ENCODE results near the genes SMIM23 and FBXW11.

DNA sequence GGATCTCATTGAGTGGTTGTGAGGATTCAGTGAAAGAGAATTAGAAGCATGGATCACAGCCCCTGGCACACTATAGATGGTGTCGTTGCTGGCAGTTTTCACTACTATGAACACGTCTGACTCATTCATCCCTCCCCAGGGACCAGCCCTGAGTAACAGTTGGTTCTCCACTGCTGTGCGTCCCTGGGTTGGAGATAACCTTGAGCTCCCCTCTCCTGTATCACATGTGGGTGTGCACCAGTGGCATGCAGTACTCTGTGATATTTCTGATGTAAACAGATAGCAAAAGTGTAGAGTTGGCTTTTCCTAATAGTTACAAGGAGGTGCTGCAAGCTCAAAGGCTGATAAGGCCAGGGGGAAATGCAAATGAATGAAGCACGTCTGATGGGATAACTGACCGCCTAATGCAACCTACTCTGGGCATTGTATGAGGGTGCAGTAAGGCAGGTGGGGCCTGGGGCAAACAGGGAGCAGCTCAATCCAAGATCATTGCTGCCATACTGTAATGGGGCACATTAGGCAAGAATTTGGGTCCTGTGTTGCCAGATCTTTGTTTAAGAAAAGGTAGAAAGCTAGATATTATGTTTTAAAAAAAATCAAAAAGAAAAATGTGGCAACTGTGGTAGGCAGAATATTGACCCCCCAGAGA is 8.9 kb upstream of the LCP2 start:
- PRO-cap: no peak

DNA sequence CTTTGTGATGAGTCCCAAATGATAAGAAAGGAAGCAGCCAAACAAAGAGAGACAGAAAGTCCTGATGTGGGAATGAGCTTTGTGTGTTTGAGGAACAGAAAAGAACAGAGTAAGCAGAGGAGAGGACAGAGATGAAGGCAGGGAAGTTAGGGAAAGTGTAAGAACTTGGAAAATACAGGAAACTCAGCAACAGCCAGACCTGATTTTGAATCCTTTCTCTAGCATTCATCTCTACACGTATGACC is 32.5 kb upstream of the LCP2 start:
- PRO-cap: no peak

- PRO-cap: no peak
Measured at GRCh38 chr5:170387778-170388407, 1.3 kb downstream of the KCNMB1 start.

DNA sequence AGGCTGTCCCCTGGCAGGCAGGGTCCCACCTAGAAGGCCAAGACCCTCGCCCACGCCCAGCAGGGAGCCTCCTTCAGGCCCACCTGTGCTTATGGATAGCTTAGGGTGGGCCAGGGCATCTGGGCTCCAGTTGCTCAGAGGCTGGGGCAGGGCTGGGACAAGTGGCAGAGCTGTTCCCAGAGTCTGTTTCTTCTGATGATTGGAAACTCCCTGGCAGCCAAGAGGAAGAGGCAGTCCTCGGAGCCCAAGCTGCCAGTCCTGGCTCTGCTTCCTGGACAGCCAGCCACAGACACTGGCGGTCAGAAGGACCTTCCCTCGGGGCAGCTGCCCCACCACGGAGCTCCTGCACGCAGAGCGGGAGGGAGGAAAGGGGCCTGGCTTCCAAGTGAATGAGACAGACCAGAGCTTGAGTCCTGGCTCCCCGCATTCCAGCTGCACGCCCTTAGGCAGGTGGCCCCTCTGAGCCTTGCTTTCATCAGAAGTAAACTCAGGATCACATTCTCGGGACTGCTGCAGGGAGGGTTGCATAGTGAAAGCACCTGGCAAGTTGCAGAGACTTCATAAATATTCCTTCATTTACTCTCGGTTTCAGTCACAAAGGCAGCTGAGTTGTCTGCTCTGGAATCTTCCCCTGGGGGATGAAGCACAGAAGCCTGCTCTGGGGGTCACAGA is 37.9 kb upstream of the GABRP start:
- PRO-cap: bidirectional peak, plus-strand start at position 296 of the sequence, minus-strand start at position 201 of the sequence

DNA sequence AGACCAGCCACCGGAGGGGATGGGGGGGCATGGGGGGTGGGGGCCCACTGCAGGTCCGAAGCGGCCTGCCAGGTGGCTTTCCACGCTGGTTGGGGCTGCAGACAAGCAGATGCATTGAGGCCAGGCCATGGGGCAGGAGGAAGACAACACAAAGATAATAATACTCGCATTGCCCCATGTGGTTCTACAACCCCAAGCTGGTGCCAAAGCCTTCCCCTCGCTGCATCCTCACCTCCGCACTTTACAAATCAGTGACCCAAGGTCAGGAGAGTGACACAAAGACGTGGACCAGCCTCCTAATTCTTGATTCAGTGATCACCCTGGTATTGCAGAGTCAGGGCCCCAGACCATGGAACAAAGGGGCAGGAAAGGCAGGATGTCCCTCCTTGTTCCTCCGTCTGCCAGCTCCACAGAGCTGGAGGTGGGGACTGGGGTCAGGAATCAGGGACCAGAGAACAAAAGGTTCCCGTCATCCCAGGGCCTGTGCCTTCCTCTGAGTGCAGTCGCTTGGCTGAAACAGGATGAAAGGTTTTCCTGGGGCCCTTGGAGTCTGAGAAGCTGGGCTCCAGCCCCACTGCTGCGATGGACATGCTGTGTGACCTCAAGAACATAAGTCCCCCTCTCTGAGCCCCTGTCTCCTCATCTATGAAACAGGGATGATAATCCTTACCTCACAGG is 37.1 kb upstream of the GABRP start:
- PRO-cap: bidirectional peak, plus-strand start at position 244 of the sequence, minus-strand start at position 252 of the sequence; bidirectional peak, plus-strand start at position 311 of the sequence, minus-strand start at position 313 of the sequence; bidirectional peak, plus-strand start at position 492 of the sequence, minus-strand start at position 423 of the sequence

DNA sequence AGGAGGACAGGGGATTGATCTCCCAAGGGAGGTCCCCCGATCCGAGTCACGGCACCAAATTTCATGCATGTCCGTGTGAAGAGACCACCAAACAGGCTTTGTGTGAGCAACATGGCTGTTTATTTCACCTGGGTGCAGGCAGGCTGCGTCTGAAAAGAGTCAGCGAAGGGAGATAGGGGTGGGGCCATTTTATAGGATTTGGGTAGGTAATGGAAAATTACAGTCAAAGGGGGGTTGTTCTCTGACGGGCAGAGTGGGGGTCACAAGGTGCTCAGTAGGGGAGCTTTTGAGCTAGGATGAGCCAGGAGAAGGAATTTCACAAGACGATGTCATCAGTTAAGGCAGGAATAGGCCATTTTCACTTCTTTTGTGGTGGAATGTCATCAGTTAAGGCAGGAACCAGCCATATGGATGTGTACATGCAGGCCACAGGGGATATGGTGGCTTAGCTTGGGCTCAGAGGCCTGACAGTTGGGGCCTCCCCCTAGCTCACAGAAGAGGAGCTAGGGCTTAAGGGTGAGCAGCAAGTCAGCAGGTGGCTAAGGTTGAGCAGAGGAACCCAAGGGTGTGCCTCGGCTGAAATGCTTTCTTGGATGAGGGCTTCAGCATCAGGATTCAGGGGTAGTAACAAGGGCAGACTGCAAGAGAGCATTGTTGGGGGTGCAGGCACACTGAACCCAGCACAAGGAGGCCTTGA is 16.0 kb upstream of the GABRP start:
- PRO-cap: no peak

DNA sequence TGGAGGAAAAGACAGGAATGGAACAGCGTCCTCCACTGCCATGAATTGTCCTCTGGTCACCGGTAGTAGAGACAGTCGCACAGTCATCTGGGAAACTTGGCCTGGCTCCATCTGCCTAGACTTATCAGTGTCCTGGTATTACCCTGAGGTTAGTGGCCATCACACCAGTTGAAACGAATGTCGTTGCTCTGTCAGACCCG is 8.2 kb downstream of the TLX3 start:
- PRO-cap: no peak

DNA sequence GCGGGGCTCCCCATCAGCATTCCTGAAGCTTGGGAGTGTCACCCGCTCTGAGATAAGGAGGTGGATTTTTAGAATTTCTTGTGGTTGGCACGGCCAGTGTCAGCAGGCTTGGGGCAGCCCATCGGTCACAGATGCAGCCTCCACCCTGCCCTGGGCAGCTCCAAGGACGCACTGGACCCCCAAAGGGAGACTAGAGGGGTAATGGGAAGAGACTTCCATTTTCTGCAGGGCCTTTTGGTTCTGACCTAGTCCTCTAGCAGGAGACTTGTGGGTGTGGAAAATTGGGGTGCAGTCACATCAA is 5.4 kb downstream of the FGF18 start:
- PRO-cap: no peak

DNA sequence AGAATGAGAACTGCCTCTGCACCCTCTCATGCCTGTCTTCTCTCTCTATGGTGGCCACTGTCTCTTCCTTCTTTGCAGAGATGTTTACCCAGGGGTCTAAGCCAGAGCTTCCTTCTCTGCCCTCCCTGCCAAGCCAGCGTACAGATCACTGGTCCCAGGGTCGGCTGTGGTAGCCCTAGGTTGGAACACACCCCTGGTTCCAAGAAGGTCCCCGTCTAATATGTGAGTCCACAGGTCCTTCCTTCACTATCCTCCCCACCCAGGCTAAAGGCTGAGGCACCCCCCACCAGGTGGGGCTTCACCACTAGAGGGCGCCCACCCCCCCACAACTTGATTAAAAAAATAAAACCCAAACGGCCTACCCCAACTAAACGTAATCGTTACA is 64.8 kb downstream of the FGF18 start:
- PRO-cap: no peak

- PRO-cap: no peak
Measured at GRCh38 chr5:171493012-171493590, 73.7 kb downstream of the FGF18 start.

DNA sequence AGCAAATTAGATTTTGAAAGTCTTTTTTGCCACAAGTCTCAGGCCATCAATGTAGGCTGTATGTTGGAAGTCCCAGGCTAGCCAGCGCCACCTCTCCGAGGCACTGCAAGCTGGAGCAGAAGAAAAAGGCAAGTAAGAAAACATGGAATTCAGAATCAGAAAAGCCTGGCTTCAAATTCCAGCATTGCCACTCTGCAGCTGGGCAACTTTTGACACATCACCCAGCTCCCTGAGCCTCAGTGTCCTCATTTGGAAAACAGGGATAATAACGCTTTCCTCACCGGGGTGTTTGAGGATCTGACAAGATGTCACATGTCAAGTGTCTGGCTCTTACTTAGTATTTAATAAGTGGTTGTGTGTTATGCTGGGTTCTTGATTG is 48.4 kb upstream of the SMIM23 start:
- PRO-cap: unidirectional peak, minus-strand start at position 105 of the sequence; bidirectional peak, plus-strand start outside the sequence, minus-strand start at position 241 of the sequence

DNA sequence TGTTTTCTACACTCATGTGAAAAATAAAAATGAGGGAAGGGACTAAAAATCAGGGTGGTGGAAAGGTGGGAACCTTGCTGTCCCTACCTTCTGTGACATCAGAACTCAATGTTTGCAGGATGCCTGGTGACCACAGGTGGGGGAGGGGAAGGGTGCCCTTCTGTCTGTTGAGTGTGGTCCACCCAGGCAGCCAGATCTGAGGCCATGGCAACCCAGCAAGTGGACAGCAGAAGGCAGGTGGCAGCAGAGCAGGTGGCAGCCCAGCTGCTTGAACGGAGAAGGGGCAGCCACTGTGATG is at the start of gene SMIM23:
Gene SMIM23 (plus strand): TSS at position 150 of the 298 bp plus-strand sequence.
- PRO-cap: no peak

- PRO-cap: no peak
Measured at GRCh38 chr5:171839940-171840585, 54.4 kb downstream of the SMIM23 start.

GRCh38 chr5:171978595-171979028 is 27.8 kb downstream of the FBXW11 start:
- PRO-cap: no peak

- PRO-cap: bidirectional peak, plus-strand start at chr5:172006431, minus-strand start at chr5:172006357; bidirectional peak, plus-strand start at chr5:172006713, minus-strand start at chr5:172006638; bidirectional peak, plus-strand start at chr5:172007019, minus-strand start at chr5:172006875
Measured at GRCh38 chr5:172006141-172007150, at the start of gene FBXW11. Gene FBXW11 (minus strand): TSS chr5:172006638.

DNA sequence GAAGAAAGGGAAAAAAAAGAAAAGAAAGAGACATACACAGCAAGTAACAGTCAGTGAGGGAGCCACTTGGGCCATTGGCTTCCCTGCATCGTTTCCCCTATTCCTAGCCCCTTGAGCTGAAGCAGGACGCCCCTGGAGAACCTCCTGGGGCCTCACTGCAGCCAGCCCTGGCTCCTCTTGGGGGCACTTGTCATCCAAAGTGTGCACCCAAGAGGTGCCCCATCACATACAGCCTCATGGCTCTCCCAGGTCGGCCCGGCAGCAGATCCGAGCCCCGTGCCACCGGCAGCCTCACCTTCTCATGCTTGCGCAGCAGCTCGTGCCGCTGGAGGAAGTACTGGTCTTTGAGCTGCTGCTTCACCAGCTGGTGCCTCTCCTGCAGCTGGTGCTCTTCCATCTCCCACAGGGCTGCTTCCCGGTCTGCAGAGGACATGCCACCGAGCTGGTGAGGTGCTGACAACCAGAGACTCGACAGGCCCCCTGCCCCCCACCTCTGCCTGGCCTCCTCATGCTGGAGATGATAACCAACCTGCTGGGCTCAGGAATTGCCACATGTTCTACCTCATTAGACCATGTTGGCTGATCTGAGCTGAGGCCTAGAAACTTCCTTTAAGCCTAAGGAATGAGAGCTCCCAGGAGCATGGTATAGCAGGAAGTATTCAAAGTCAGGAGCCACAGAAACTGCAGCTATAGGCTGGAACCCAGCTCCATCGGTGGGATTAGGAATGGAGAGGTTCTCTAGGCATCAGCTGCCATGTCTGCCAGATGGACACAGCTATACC is 50.8 kb upstream of the FBXW11 start:
- PRO-cap: no peak

GRCh38 chr5:172142739-172143270 is 45.2 kb downstream of the STK10 start:
- PRO-cap: no peak

- PRO-cap: no peak
Measured at GRCh38 chr5:172365912-172366535, 82.5 kb upstream of the UBTD2 start.

DNA sequence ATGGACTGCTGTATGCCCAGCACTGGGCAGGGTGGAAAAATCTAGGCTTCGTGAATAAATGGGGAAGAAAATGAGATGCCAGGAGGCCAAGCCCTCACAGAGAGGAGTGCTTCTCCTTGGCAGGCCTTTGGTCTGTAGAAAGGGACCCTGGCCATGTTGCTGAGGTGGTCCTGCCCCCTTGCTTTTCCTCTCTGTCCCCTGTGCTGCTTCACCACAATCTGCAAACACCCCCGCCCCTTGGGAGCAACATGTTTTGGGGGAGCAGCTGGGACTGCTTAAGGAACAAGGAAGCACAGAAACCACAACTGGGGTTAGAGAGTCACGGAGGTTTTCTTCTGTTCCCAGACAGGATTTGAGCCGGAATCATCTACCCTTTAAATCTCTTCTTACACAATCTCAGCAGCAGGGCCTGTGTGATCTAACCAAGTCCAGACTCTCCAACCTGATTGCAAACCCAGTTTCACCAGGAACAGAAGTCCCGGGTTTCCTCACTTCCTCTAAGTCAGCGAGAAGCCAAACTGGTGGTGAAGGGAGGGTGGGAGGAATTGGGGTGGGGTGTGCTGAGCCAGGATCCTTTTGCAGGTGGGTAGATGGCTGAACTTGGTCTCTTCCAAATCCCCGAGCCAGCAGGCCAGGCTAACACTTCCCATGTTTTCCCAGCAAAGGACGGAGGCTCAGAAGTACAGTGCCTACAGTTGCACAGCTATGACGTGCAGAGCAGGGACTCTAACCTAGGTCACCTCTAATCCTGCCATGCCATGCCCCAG is 25.1 kb downstream of the SH3PXD2B start:
- PRO-cap: no peak

- PRO-cap: no peak
Measured at GRCh38 chr5:172444015-172444709, 10.2 kb downstream of the SH3PXD2B start.

Data from left ventricle myocardium (tissue), 1 donor.